ENCODE measurements around the genes SPDYE11, SPDYE9 and BUD23.

DNA sequence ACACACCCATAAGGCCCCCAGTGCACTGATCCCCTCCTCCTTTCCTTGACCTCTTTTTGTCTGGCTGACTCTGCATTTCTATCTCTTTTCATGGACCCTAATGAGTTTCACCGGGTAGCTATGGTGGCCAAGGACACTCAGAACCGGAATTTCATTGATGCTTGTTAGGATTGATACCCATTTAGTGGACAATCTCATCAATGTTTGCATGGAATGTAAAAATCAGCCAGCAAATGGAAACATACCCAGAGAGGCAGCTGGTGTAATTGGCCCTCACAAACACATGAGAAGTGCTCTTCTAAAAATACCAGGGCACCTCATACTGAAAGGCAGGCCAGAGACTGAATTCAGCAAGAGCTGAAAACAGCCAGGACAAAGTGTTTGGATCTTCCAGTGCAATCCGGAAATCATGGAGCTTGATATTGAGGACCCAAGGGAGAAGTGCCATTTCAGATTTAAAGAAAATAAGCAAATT is 498.5 kb downstream of the GALNT17 start:
- PRO-cap: no peak

- PRO-cap: no peak
Measured at GRCh38 chr7:72610979-72611443, 198.9 kb upstream of the CALN1 start.

GRCh38 chr7:72688864-72689251 is 139.1 kb downstream of the TYW1B start:
- PRO-cap: no peak

GRCh38 chr7:72810254-72810954 is 17.6 kb downstream of the TYW1B start:
- PRO-cap: no peak

DNA sequence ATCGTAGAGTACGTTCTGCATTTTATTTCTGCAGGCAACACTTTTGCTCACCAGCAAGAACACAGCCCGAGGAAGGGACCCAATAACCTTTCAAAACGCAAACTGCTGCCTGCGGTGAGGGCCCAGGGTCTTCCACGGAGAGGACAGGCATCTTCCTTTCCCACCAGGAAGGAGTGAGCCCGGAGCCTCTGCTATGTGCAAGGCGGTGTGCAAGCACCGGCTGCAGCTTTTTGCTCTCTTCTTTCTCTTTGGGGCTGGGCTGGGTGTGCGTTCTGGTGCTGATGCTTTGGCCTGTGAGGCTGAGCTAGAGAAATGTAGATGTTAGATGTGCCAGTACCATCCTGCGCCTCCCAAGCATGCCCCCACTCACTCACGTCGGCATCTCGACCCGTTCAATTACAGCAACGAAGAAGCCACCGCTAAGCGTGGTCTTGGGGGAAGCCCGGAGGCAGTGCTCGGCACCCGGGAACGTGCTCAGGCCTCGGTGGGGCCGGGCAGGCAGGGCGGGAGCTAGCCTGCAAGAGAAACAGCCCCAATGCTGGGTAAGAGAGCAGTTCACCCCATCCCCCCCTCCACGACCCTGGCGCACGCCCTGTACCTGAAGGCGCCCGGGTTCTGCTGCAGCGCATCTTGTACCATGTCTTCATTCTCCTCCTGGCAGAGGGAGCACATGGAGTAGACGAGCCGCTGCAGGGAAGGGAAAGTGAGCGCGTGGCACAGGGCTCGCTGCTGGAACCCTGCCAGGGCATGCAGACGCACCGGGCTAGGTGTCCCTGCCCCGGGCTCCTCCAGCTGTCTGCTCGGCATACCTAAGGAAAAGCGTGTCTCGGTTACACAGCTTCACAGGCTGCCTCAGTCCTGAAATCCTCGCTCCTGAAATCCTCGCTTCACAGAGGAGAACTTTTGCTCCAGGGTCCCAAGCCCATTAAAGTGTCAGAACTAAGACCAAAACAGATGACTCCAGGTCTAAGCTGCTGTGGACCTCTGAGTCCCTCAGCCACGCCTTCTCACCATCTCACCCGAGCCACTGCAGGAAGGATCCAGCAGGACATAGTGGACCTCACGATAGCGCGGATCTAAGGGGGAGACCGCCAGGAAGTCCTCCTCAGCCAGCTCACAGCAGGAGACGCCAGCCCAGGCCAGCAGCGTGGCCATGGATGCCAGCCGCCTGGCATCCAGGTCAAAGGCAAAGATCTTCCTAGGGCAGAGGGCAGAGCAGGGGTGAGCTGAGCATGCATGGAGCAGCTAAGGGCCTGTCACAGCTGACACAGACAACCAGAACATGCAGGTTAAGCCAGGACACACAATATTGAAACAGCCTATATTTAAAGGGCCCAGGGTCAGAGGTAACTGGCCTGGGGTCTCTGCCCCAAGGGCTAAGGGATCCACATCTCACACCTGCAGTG is 20.5 kb downstream of the TRIM74 start:
- PRO-cap: no peak

- PRO-cap: no peak
Measured at GRCh38 chr7:73057826-73058188, at the start of gene SPDYE11. Gene SPDYE11 (minus strand): TSS chr7:73057911.

- PRO-cap: no peak
Measured at GRCh38 chr7:73085809-73086294, at the start of gene SPDYE9. Gene SPDYE9 (minus strand): TSS chr7:73086038.

GRCh38 chr7:73307291-73307914 is 1.2 kb downstream of the NSUN5 start:
- PRO-cap: no peak

DNA sequence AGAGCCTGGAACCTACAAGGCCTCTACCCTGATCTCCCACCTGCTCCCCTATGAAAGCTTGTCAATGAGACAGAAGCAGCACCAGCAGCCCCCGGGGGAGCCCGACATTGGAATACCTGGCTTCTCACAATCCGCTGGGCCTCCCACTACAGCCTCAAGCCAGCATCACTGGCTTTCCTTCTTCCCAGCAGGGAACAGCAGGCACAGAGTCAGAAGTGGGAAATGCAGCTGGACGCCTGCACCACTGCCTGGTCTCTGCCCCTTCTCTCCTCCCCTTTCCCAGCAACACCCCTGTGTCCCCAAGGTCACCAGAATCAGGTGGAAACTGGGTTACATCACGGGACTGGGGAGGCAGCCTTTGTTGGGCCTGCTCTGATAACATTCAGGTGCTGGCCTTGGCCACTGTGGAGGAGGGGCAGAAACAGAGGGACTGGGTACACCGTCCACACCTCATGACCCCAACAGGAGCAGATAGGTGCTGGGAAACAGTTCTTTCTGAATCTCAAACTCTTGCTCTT is 2.5 kb downstream of the TRIM50 start:
- PRO-cap: no peak

DNA sequence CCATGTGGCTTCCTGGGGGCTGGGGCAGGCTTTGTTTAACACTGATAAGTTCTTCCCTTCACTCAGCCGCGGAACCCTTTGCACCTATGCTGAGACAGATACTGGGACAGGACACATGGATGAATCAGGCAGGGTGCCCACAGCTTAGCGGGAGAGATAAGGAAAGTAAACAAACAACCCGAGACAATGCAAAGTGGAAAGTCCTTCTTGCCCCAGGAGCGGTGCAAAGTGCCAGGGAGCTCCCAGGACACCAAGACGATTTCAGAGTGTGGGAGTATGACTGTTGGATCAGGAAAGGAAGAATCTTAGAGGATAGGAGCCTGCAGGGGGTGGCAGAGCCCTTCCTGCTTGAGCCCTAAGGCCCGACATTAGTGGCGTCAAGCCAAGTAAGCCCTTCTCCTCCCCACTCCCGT is 11.6 kb downstream of the MLXIPL start:
- PRO-cap: no peak

DNA sequence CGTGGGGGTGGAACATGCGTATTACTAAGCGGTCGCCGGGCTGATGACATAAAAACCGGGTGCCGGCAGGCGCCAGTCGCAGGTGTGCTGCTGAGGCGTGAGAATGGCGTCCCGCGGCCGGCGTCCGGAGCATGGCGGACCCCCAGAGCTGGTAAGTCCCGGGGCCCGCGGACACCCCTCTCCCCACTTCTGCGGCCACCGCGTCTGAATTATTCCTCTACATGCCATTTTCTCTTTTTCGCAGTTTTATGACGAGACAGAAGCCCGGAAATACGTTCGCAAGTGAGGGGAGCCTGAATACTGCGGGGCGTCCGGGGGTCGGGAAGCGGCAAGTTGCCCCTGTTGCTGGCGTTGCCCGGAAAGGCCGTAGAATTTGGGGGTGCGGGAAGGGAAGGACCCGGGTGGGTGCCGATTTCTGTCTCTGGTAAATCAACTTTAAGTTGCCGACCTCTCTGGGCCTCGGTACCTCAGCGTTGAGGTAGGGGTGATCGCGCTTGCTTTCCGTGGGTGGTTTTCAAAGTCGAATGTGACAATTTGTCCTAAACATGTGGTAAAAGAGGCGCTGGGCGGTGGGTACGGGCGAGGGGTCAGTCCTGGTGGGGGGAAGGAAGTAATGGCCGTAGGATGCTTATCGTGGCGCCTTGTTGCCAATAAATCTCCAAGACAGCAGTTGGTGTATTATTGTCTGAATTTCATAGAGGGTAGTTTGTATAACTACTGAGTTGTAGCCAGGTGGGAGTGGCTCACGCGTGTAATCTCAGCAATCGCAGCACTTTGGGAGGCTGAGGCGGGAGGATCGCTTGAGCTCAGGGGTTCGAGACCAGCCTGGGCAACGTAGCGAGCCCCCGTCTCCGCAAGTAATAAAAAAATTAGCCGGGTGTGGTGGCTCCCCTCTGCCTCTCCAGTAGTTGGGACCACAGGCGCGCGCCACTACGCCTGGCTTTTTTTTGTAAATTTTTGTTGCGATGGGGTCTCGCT is at the start of gene BUD23:
Gene BUD23 (plus strand): TSS at position 75 of the 978 bp plus-strand sequence.
- PRO-cap: bidirectional peak, plus-strand start at position 75 of the sequence, minus-strand start outside the sequence

GRCh38 chr7:73734477-73735509 is 3.8 kb downstream of the ABHD11 start:
- PRO-cap: no peak

- PRO-cap: no peak
Measured at GRCh38 chr7:73773568-73774229, 3.6 kb upstream of the CLDN3 start.

GRCh38 chr7:73823078-73823366 is 7.8 kb upstream of the CLDN4 start:
- PRO-cap: no peak

DNA sequence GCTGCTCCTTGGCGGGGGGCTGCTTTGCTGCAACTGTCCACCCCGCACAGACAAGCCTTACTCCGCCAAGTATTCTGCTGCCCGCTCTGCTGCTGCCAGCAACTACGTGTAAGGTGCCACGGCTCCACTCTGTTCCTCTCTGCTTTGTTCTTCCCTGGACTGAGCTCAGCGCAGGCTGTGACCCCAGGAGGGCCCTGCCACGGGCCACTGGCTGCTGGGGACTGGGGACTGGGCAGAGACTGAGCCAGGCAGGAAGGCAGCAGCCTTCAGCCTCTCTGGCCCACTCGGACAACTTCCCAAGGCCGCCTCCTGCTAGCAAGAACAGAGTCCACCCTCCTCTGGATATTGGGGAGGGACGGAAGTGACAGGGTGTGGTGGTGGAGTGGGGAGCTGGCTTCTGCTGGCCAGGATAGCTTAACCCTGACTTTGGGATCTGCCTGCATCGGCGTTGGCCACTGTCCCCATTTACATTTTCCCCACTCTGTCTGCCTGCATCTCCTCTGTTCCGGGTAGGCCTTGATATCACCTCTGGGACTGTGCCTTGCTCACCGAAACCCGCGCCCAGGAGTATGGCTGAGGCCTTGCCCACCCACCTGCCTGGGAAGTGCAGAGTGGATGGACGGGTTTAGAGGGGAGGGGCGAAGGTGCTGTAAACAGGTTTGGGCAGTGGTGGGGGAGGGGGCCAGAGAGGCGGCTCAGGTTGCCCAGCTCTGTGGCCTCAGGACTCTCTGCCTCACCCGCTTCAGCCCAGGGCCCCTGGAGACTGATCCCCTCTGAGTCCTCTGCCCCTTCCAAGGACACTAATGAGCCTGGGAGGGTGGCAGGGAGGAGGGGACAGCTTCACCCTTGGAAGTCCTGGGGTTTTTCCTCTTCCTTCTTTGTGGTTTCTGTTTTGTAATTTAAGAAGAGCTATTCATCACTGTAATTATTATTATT is 1.2 kb downstream of the CLDN4 start:
- PRO-cap: bidirectional peak, plus-strand start at position 685 of the sequence, minus-strand start at position 569 of the sequence

DNA sequence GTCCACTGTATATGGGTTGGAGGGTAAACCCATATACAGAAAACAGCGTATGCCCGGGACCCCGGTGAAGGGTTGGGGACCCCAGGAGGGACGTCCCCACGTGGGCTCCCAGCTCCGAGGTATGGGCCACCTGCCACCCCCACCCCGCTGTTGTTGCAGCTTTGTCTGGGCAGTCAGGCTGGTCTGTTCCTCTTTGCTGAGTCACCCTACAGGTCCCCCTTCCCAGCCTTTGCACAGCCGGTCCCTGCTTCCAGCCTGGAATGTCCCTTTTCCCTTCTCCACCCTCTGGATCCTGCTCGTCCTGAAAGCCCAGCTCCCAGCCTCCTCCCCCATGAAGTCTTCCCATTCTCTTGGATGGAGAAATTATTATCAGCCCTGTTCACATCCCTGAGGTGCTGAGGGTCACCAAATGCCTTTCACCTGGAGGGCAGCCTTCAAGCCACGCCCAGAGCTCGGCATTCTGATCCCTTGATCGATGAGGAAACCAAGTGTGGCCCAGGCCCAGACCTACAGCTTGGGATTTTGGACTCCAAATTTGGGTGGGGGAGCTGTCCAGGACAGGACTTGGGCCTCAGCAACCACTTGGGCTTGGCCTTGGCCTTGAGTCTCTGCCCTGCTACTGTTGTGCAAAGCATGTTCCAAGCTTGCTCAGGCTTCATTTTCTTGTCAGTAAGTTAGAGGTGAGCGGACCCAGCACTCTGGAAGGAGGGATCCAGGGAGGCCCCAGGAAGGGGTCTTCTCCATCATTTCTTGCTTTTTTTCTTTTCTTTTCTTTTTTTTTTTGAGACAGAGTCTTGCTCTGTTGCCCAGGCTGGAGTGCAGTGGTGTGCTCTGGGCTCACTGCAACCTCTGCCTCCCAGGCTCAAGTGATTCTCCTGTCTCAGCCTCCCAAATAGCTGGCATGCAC is 2.7 kb downstream of the CLDN4 start:
- PRO-cap: no peak

GRCh38 chr7:73881266-73881765 is 20.4 kb downstream of the TMEM270 start:
- PRO-cap: no peak

- PRO-cap: no peak
Measured at GRCh38 chr7:73919192-73919824, 58.3 kb downstream of the TMEM270 start.

GRCh38 chr7:74032922-74033995 is 5.3 kb downstream of the ELN start:
- PRO-cap: no peak

- PRO-cap: bidirectional peak, plus-strand start at chr7:74094339, minus-strand start at chr7:74094237
Measured at GRCh38 chr7:74093529-74094447, 10.2 kb downstream of the LIMK1 start.

Measured in penis (tissue), 1 donor.